Trachea (tissue), 1 donor: ENCODE data around the gene VPS54.

GRCh38 chr2:63935370-63935878 lies 83.8 kb downstream of the VPS54 start:
- PRO-cap = no peak

DNA sequence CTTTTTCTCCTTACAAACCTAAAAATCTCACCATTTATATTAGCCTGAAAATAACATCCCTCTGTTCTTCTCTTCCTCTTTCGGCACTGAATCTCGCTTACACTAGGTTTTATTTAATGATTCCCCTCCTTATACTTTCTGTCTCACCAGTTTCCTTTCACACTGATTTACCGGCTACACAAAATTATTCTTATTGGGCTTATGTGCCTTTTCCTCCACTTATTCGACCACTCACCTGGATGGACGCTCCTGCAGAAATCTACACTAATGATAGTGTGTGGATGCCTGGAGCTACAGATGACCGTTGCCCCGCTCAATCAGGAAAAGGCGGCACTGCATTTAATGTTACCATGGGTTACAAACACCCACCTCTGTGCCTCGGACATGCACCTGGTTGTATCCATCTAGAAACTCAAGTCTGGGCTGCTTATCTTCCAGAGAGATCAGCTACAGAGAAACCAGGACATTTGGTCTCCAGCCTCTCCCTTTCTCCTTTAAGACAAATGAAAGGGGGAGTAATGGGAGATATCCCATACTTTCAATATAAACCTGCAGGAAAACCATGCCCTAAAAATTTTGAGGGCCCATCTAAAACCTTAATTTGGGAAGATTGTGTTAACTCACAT lies 24.9 kb downstream of the VPS54 start:
- PRO-cap = no peak

DNA sequence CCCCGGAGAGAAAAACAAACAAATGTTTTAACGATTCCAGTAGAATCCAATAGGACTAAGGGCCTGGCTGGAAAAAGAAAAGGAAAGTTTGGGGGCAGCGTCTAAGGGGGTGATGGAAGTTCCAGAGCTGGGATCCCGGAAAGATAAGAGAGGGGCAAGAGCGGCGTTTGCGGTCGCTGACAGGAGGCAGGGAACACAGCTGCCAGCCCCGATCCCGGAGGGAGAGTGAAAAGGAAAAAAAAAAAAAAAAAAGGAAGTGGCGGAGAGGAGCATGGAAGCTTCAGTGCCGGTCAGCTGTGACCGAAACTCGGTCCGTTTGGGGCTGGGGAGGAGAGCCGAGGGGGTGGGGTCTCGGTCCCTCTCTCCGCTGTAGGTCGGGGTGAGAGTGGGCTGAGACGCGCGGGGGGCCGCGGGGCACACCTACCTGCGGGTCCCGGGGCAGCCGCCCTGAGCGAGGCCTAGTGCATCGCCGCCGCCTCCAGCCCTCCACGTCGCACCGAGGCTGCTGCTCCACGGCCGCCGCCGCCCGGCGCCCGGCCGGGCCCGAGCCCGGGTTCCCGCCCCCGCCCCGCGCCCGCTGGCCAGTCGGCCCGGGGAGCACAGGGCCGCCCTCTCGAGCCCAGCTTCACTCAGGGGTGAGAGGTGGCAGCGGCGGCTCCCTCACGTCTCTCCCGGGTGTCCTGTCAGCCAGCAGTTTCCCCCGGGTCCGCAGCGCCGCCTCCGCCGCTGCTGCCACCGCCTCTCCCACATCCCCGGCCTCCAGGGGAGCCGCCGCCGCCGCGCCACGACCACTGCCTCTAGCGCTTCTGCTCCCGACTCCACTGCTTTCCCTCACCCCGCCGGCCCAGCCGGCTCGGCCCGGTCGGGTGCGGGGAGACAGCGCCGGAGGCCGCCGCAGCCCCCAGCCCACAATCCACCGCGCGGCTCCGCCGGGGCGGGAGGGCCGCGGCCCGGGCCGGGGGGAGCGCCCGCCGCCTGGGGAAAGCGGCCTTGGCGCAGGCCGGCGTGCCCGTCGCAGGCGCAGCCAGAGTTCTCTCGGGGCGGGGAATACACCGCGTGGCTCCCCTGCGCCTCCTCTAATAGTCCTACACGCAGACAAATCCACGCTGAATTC lies at the start of gene VPS54:
Gene VPS54, minus strand, starts transcription at position 915 of the 1,114 bp plus-strand sequence.
- PRO-cap = bidirectional peak, plus-strand start at position 628 of the sequence, minus-strand start at position 545 of the sequence; bidirectional peak, plus-strand start at position 1,027 of the sequence, minus-strand start at position 670 of the sequence

DNA sequence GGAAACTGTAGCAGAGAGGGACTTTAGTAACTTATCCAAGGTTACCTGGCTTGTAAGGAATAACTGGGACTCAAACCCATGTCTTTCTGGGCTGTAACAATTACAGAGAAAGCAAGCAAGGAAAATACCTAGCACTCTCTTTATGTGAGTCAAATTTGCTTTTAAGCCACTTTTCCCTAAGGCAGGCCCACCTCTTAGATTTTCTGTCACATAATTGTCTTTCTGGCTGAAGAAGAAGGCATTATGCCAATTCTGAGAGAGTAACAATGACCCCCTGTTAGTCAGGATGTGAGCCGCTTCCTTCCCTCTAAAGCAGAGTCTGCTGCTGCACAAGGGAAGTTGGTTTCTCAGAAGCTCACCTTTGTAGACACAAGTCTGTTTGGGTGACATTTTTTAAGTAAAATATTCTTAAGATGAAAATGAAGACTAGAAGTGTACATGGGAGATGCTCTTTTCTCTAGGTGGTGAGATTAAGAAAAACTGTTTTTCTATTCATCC lies 33.2 kb upstream of the VPS54 start:
- PRO-cap = no peak

DNA sequence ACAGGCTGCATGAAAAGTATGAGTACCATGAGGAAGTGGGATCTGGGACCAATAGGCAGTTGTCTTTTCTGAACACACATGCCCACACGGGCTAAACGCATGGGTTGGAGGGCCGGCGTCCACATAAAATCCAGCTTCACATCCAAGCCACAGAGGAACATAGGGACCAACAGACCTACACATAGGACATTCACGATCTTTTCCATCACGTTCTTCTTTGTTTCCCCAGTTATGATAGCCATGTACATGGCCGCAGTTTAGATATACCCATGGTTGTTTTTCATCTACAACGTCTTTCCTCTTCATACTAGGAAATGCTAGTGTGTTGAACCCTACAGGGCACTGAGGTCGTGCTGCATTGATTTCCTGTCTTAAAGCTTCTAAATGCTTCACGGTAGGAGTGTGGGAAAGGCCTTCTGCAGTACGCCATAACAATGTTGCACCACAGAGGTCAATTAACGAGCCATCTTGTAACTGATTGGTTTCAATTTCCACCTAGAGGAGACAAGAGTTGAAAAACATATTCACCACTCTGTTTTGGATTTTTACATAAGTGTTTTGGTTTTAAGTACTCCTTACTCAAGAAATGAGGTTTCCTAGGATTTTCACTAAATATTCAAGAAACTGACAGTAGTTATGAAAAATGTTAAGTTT lies 49.3 kb downstream of the PELI1 start:
- PRO-cap = no peak

DNA sequence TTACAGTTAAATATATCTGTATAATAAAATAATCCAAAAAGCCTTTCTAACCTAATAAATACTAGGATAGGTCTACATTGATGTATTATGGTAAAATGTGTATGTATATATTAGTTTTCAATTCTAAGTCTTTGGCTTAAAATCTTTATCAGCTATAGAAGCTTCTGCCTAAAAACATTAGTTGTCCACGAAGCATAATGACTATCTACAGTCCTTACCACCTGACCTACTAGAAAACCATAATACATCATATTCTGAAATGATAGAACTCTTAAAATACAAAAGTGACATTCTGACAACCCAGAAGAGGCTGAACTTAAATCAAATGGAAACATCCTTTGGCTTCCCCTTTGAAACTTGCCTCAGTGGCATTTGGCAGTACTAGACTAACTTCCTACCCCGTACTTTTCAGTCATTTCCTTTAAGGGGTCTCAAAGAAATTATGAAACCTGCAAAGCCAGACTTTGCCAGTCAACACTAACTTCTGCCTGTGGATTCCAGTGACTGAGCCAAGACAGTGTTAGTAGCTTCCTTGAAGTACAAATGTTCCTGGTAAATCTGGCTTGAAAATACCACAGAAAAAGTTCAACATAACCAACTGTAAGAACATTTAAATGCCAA lies 2.7 kb downstream of the PELI1 start:
- PRO-cap = no peak

- PRO-cap = no peak
These were observed 78.1 kb upstream of the PELI1 start for GRCh38 chr2:64222236-64222837.

DNA sequence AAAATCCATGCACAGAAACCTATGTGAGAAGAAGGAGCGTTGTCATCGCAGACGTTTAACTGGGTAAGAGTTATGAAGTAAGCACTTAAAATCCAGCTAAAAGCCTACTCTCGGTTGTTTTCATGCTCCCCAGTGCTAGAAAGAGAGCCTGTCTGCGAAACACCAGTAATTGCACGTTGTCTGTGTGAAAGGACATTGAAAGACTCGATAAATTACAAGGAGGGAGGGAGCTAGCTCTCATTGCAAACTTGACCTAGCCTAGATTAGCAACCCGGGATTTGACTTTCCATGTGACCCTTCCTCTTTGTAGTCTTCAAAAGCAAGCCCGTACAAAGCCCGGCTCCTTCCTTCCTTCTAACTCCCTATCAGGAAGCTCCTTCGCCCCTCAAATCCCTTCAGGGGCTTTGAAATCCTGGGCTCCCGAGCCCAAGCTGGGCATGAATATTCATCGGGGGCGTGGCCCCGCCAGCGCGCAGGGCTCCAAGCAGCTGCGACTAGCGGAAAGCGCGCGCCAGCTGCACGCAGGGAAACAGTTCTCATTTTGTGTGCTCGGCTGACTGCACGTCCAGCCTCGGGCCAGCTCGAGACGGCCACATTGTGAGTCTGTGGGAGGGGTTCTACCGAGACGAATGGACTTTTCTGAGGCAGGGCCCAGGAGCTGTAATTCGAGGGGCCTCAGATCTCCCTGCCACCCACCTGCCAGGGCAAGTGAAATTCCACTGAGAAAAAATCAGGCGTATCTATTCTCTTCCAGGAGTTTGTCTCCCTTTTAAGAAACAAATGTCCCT lies 83.9 kb upstream of the PELI1 start:
- PRO-cap = bidirectional peak, plus-strand start at position 532 of the sequence, minus-strand start at position 361 of the sequence

GRCh38 chr2:64331209-64331702 lies 122.7 kb upstream of the LGALSL start:
- PRO-cap = no peak

- PRO-cap = no peak
These were observed 7.5 kb upstream of the AFTPH start for GRCh38 chr2:64516579-64517046.

DNA sequence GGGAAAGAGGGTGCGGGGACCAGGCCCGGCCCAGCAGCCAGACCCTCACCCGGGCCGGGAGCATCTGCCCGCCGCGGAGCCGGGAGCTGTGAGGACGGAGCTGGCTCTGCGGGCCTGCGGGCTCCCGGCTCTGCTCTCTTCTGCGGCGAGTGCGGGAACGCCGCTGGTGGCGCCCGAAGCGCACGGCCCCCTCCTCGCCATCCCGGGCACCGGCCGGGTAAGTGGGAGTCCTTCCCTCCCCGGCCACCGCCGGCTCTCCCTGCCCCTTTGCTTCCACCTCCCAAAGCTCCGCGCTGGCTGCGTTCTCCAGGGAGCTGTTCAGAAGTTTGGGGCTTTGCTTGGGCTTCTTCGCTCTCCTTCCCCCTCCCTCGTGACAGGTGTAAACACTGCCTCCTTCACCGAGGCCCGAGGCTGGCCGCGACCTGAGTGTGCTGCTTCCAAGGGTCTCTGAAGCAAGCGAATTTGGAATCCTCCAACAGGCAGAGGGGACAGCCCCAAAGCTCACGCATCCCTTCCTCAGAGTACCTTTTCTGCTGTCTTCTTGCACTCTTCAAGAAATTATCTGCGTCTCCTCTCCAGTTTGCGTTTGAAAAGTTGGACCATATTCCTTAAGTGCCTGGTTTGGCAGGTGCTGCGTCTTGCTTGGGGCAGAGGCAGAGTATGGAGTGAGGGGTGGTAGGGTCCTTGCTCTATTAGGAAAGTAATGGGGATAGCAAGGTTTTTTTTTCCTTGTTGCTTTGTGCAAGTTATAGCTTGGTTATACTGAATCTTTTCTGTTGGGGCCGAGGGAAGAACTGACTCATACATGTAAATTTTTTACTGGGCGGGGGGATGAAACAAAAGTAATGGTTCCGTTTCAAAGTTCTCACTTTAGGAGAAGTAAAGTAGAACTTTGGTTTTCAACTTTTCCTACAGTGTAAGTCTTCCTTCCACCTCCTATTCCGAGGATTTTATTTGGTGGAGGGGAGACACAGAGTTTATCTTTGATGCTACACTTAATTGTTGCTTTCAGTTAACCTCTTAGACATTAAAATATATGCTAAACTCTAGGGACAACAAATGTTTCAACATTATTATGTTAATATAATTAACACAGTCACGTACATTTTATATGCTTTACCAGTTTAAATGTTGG lies 887 bp downstream of the AFTPH start:
- PRO-cap = unidirectional peak, minus-strand start at position 142 of the sequence; unidirectional peak, minus-strand start at position 328 of the sequence

- PRO-cap = no peak
These were observed 45.7 kb downstream of the SERTAD2 start for GRCh38 chr2:64607857-64608470.

DNA sequence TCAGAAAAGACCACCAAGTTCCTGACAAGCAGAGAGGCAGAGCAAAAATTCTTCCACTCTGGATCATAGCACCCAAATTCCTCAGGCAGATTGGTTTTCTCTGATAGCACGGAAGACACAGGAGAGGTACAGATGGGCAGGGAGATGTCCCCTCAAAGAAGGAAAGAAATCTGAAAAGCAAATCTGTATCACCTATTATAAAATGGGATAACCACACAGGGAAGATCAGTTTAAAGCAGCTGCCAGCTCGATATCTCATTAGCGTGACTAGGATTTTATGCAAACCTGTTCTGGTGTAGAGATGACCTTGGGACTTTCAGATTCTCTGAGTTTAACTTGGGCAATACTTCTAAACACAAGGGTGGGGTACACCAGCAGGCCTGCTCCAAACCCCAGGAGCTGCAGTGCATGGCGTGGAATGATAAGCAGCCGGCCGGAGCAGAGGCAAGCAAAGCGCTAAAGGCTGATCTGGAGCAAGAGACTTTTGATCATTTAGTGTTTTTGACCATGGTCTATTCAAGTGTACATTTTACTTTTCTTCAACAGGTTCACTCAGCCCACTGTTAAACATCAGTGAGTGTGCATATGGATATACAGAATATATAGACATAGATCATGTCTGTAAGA lies 4.7 kb downstream of the SERTAD2 start:
- PRO-cap = no peak

- PRO-cap = no peak
These were observed 25.0 kb upstream of the SERTAD2 start for GRCh38 chr2:64678718-64679104.

DNA sequence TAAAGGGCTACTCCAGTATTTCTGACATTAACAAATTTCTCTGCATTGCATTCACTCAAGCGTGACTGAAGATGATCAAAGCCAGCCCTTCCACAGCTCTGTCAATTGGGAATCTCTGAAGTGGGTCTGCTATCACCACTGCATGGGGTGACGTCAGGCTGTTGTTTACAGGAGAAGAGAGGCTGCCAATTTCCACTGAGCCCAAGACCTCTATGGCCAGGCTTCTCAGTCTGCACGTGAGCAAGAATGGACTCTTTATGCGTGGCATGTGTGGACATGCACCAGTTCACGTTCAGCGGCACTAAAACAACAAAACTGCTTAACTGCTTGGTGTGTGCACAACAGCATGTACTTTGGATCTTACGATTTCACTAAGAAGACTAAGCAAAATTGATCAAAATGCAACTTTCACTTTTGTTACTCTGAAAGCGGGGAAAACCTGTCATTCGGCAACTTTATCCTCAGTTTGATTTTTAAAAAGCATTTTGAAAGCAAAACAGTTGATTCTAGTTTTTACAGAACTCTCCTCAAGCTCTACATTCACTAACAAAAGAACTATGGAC lies 76.9 kb upstream of the SERTAD2 start:
- PRO-cap = bidirectional peak, plus-strand start at position 228 of the sequence, minus-strand start at position 103 of the sequence

- PRO-cap = no peak
These were observed 127.2 kb upstream of the SLC1A4 start for GRCh38 chr2:64861951-64862462.

DNA sequence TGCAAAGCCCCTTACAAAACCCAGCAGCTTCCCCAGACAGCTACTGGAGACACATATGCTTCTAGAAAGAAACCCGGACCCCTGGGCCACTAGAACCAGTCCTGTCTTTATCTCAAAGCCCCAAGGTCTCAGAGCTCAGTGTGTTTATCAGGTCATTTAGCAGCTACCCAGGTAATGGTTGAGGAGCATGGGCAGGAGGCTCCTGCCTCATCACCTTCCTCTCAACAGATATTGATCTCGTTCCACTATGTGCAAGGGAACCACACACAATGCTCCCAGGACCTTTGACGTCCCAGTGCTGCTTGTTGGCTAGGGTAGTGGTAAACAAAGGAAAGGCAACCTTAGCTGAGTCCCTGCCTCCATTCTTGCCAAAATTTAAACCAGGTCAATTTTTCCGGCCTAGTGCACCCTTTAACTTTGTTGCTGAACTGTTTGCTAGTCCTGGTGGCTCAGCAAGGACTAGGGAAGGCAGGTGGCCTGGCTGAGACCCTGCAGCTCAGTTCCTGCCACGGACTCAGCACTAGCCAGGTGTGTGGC lies 66.1 kb upstream of the SLC1A4 start:
- PRO-cap = no peak

DNA sequence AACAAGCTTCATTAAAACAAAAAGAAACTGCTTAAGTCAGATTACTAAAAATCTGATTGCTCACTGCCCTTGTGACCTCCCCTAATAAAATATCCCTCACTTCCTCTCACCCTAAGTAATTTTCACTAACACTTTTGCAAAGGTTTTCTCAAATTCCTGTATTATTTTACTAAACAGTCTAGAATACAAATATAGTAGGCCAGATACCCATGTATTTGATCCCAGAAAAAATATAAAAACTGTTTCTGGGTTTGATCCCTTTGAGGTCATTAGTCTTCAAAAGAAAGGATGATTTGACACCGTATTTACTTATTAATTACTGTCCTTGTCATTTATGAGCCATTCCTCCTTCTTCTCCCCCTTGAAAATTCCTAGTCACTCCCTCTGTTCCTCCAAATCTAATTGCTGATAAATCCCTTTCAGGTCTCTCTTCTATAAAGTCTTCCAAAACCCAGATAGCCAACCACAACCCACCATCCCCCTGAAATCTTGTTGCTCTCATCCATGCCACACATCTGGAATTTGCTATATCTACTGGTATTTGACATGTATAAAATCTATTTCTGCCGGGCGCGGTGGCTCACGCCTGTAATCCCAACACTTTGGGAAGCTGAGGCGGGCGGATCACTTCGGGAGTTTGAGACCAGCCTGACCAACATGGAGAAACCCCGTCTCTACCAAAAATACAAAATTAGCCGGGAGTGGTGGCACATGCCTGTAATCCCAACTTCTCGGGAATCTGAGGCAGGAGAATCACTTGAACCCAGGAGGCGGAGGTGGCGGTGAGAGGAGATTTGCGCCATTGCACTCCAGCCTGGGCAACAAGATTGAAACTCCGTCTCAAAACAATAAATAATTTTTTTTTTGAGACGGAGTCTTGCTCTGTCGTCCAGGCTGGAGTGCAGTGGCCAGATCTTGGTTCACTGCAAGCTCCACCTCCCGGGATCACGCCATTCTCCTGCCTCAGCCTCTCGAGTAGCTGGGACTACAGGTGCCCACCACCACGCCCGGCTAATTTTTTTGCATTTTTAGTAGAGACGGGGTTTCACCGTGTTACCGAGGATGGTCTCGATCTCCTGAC lies 2.7 kb downstream of the RAB1A start:
- PRO-cap = no peak

- PRO-cap = no peak
These were observed 582 bp downstream of the RAB1A start for GRCh38 chr2:65129195-65129852.

DNA sequence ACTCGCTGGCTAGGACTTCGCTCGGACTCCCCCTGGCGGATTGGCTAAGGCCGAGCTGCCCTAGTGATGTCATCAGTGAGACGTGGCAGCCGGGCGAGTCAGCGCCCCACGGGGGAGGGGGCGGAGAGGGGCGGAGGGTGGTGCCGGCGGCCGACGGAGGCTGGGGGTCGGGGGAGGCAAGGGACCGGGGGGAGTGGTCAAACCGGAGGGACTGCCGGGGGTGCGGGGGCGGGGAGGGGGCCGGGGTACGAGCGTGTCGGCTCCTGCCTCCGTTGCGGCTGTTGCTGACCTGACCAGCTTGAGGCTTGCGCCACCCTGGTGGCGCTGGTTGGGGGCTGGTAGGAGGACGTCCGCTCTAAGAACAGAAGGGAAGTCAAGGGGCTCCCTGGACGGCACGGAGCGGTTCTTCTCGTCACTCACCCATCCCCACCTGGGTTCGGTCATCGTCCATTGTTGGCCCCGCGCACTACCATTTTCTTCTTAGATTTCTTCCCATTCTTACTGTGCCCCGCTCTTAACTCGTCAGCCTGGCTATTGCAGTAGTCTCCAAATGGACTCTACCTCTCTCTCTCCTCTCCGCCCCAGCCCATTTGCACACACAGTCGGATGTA lies 576 bp upstream of the RAB1A start:
- PRO-cap = bidirectional peak, plus-strand start at position 123 of the sequence, minus-strand start outside the sequence